Trachea (tissue), 1 donor: ENCODE results near the genes FOXL3 and PDGFA.

DNA sequence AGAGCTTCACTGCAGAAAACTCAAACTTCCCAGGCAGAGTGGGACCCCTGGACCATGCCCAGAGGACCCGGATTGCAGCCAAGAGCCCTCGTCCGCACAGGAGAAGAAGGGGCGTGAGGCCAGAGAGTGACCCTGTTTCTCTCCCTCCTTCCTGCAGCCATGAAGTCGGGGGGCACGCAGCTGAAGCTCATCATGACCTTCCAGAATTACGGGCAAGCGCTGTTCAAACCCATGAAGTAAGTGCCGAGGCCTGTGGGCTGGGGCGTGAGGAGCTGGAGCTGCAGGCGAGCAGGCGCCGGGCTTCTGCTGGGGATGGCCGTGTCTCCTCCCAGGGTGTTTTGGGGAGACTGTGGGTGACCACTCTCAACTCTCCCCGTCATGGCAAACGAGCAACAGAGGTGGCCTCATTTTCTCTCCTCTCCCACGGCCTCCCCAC, 16.4 kb downstream of the FAM20C start:
- PRO-cap, result no peak

- PRO-cap, result no peak
Observed at GRCh38 chr7:226011-227007, 33.9 kb downstream of the FAM20C start.

GRCh38 chr7:256238-257294, 33.4 kb upstream of the FOXL3 start:
- PRO-cap, result no peak

GRCh38 chr7:289786-290187, at the start of gene FOXL3:
TSS of gene FOXL3 (plus strand) at chr7:290170.
- PRO-cap, result no peak

GRCh38 chr7:341590-342894, 52.1 kb downstream of the FOXL3 start:
- PRO-cap, result no peak

- PRO-cap, result no peak
Observed at GRCh38 chr7:347718-347945, 57.7 kb downstream of the FOXL3 start.

DNA sequence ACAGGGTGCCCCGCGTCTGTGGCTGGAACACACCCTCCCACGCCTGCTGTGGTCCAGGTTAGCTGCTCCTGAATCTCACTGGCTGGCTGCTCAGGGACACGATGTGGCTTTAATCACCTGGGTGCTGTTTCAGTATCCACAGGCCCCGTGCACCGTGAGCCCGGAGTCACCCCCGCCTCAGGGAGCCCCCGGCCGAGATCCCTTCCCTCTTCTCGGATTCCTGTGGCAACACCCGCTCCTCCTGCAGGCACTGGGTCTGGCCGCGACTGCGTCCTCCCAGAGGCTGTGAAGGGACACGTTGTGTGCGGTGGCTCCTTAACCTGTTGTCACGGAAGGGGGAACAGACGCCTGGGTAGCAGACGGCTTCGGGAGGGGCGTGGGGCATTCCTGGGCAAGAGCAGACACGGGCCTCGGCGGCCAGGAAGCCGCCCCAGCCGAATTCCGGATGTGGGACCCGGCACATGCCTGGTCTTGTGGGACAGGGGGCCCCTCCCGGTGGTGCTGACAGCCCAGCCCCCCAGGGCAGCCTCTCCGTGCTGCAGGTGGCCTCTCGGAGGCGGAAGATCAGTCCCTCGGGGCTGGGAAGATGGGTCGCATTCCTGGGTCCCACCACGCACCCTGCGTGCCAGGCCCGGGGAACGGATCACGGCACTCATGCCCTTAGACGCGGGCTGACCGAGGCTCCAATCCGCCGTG, 79.0 kb downstream of the FOXL3 start:
- PRO-cap, result no peak

DNA sequence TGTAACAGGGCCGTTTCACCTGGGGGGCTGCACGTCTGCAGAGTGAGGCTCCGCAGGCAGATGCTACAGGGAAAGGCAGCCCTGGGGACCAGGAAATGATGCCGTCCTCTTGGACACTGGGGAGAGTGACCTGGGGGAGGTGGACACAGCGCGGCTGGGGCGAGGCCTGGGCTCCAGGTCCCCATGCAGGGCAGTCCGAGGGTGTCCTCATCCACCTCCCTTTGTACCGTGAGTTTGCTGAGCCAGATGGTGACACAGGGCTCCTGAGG, 41.9 kb downstream of the PDGFA start:
- PRO-cap, result no peak

DNA sequence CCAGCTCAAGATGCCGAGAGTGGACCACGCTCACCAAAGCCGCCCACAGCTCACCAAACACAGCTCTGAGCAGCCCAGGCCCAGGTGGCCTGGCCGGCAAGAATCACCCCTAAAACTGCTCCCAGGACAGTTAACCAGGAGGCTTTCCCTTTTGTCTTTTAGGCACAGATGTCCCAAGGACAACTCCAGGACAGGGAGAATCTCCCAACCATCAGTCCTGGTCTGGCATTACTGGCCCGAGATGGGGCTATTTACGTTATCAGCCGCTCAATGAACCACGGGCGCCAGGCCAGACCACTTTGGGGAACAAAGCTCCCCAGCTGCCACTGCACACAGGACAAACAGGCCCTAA, 5.2 kb downstream of the PDGFA start:
- PRO-cap, result no peak

DNA sequence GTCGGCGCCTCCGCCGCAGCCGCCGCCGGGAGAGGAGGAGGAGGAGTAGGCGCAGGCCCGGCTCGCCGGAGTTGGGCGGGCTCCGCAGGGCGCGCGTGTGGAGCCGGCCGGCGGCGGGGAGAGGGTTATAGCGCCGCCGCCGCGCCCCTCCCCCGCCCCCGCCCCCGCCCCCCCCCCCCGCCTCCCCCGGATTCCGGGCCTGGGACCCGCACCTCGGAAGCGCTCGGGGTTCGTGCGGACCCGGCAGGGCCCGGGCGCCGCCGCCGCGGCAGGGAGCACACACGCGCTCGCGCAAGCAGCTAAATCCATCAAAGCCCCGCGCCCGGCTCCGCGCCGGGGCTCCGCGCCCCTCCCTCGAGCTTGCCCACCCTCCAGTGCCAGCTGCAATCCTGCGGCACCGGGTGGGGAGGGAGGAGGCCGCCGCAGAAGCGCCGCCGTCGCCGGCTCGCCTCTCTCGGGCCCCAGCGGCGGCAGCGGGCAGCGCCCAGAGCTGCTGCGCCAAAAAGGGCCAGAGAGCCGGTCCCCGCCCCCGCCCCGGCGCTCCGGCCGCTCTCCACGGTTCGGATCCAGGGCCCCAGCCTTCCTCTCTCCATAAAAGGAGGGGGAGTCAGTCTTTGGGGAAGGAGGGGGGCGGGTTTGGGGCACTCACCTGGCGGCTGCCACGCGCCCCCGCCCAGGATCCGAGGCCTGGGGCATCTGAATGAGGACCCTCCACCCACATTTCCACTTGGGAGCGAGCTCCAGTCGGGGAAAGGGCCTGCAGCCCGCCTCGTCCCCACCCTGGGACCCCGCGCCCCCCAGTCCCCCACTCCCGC, at the start of gene PDGFA:
PDGFA (minus strand) TSS at position 99 of the 815 bp plus-strand sequence.
- PRO-cap, result bidirectional peak, plus-strand start at position 229 of the sequence, minus-strand start at position 99 of the sequence; unidirectional peak, minus-strand start at position 475 of the sequence; unidirectional peak, minus-strand start at position 567 of the sequence

DNA sequence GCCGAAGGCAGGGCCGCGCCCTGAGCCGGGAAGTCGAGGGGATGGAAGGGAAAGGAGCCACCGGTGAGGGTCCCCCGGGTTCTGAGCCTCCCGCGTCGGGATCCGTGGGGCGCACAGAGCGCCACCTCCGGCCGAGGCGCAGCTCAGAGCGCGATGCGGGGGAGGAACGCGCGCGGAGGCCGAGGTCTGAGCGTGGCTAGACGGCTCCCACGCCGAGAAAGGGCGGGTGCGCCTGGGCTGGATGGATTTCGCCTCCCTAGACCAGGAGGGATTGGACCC, 856 bp upstream of the PDGFA start:
- PRO-cap, result unidirectional peak, plus-strand start at position 146 of the sequence

DNA sequence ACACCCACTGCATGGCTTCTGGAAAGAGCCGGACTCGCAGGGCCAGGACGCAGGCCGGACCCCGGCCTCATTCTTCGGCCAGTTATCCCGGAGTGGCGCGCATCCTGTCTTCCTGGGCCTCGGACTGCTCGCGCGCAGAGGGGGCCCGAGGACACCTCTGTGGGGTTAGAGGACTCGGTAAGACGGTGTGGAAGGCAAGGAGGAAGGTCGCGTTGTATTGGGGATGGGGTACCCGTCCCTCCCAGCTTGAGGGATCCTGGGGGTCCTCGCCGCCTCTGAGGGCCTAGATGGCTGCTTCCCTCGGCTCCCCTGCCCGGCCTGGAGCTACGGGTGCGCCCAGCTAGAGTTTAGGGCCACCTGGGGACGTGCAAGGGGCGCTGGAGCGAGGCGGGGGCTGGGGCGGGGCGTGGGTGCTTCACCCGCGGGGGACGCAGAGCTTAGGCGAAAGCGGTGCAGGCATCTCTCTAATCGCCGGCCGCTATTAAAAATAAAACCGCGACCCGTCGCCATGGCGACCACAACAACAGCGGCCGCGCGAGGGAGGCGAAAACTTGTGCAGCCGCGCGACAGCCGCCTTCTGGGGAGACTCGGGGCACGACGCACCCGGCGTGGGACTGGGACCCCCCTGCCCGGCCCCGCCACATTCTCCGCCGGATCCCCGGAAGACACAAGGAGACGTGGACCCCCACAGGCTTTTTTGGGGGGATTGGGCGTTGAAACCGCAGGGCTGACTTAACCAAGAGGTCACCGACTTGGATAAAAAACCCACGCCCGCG, 2.0 kb upstream of the PDGFA start:
- PRO-cap, result no peak

DNA sequence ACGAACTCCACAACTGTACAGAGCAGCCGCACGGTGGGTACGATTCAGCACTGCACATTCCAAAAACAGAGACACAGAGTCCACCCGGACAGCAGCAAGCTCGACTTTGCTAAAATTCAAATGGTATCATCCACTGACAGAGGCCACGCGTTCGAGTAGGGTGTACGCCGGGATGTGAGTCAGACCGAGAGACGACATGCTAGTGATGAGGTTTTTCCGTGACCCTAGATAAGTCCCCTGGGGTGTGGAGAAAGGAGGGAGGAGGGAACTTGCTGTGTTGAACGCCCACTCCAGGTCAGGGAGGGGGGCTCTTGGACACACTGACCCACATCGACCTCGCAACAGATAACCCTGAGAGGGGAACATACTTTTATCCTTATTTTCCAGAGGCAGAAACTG, 65.7 kb upstream of the PDGFA start:
- PRO-cap, result no peak

- PRO-cap, result no peak
Observed at GRCh38 chr7:699054-699793, 27.3 kb upstream of the DNAAF5 start.

DNA sequence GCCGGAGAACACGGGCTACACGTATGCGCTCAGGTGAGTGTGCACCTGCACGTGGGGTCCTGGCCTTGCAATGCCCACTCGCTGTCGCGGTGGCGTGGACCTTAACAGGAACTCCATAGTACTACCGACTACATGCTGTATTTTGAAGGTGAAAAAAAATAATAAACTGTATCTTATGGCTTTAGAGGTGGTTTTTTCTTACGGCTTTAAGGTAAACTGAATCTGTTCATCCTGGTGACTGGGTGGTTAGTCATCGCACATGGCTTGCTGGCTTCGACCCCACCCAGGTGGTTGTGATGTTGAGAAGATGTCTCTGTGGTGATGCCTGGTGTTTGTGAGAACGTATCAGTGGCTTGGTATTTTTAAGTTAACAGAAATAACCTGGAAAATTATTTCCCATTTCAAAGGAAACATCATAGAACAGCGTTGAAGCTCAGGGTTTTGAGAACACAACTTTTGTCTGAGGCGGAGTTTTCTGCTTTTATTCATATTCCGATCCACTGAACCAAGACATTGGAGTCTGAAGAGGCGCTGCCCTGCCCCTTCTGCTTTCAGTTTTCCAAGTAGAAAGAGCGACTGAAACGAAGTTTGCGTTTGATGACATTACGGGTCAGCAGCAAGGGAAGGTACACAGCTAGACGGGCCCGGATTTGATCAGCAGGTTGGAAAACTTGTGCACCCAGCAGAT, 437 bp downstream of the SUN1 start:
- PRO-cap, result unidirectional peak, minus-strand start at position 559 of the sequence

GRCh38 chr7:882118-882616, 5.8 kb downstream of the GET4 start:
- PRO-cap, result no peak

DNA sequence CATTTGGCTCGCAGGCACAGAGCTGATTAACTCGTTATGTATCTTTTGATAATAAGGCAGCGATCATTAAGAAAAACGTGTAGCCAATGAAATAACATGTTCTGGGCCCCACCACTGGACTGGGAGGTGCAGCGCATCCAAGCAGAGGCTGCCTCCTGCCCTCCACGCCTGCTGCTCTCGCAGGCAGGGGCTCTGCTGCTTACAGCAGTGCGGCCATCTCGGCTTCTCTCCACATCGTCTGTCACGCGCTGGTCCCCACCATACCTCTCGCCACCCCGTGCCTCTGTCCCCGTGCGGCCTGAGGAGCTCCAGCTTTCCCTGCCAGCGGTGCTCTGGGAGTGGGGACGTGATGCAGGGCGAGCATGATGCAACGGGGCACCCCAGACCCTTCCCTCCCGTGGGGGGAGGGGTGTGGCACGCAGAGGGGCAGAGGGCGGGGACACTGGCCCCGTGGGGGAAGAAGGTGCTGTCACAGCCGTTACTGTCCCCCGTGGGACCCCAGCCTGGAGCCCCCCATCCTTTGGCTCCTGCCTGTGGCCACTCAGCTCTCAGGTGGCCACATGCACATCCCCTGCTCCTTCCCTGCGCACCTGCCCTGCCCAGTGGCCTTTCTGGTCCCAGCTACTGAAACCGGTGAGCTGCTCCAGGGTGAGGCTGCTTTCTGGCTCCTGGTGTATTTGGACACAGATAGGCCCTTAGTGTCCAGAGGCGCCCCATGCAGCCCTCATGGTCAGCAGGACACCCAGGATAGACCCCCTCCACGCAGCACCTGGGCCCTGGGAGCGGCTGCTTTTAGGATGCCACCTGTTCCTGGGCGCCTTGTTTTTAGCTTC, 9.0 kb downstream of the GET4 start:
- PRO-cap, result no peak

GRCh38 chr7:889140-889676, 12.9 kb downstream of the GET4 start:
- PRO-cap, result no peak

DNA sequence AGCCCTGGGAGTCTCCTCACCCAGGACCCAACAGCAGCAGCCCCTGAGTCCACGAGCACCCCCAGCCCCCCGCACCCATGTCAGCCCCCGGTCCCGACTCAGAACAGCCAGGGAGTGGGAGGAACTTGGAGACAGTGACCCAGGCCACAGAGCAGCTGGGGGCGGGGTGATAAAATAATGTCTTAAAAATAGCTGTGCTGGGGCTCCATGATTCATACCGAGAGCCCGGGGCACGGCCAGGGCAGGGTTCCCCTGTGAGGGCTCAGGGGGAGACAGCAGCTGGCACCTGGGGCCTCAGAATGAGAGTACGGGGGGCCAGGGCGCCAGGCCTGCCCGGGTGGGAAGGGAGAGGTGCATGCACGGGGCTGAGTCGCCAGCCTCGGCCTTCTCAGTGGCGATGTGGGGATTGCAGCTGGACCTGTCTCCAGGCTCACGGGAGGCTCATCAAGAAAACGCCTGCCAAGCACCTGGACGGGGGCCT, 29.8 kb downstream of the ADAP1 start:
- PRO-cap, result no peak

- PRO-cap, result no peak
Observed at GRCh38 chr7:946545-947148, 7.8 kb downstream of the ADAP1 start.